Breast epithelium (tissue), 2 donors: ENCODE measurements around a stretch of chr2.

DNA sequence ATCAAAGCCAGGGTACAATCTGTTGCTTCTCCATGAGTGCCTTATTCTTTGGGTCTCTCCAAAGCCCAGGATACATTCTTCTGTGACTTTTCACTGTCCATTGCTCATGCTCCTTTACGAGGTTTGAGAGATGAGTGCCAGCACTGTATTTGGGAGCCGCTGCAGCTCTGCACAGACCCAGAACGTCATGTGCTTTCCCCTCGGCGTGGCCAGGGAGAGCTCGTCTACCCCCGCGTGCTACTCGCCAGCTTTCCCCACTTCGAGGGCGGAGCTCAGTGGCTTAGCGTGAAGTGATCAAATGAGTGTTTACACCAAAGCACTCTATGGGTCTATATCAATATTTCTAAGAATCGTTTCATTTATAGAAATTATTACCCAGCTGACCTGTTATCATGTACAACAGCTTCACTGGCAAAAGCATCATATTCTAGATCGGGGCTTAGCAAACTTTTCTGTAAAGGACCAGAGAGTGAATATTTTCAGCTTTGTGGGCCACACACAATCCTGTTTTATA is 123.6 kb downstream of the COL6A3 start:
- PRO-cap: no peak
- RAMPAGE, long total RNA, 2 experiments: no peak in any of the 2 experiments

DNA sequence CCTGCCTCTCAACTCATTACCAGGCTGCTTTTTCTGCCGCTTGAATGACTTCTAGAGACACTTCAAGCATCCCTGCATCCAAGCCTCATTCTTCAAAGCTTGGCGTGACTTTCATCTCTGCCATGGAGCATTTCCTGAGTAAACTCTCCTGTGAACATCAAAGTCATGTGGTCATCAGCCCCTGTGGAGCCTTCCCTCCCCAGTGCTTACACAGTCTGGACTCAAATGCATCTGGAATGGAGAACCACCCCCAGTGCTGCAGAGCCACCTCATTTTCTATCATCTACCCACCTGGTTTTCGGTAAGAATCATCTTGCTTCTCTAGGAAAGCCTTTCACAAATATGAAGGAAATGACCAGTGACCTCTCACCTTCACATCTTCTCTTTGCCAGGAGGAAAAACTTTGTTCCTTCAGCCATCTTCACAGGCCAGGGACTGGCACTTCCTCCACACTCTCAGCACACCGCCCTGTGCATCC is 116.5 kb downstream of the COL6A3 start:
- PRO-cap: no peak
- RAMPAGE, long total RNA, 2 experiments: no peak in any of the 2 experiments

GRCh38 chr2:237306879-237307331 is 107.1 kb downstream of the COL6A3 start:
- PRO-cap: no peak
- RAMPAGE, long total RNA, 2 experiments: no peak in any of the 2 experiments

DNA sequence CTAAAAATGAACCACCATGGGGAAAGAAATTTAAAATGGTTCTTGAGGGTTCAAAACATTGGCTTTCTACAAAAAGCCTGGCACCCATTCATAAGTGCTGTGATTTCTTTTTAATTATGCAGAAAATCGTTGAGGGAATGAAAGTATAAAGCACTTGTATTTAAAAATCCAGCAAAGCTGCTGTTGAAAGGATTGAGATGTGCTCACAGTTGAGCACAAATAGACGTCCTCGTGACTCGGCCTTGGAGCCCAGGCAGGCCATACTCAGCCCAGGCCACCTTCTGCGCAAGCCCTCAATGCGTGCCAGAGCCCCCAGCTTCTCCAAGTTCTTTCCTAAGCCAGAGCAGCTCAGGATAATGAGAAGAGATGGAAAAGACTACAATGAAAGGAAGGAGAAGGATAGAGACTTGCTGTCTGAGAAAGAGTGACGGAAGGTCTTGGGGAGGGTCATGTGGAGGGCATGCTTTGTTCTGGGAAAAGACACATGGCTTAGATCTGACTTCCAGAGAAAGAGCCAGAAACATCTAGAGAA is 92.8 kb downstream of the COL6A3 start:
- PRO-cap: no peak
- RAMPAGE, long total RNA, 2 experiments: no peak in any of the 2 experiments

DNA sequence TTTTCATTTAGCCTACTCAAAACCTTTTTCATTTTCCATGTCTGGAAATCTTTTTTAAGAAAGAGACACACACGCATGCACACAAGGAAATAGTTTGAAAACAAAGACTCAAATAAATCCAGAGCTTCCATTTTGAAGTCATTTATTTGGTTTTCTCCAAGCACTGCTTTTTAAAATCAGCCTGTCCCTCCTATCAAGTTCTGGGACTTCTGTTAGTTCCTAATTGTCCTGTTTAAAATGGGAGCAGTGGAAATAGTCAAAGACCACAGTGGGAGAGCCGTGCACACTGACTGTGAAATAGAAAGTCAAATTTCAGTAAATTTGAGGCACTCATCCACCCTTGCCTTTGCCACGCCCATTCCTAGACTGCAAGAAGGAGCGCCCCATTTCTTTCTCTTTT is 7.7 kb downstream of the COL6A3 start:
- PRO-cap: no peak
- RAMPAGE, long total RNA, 2 experiments: no peak in any of the 2 experiments

DNA sequence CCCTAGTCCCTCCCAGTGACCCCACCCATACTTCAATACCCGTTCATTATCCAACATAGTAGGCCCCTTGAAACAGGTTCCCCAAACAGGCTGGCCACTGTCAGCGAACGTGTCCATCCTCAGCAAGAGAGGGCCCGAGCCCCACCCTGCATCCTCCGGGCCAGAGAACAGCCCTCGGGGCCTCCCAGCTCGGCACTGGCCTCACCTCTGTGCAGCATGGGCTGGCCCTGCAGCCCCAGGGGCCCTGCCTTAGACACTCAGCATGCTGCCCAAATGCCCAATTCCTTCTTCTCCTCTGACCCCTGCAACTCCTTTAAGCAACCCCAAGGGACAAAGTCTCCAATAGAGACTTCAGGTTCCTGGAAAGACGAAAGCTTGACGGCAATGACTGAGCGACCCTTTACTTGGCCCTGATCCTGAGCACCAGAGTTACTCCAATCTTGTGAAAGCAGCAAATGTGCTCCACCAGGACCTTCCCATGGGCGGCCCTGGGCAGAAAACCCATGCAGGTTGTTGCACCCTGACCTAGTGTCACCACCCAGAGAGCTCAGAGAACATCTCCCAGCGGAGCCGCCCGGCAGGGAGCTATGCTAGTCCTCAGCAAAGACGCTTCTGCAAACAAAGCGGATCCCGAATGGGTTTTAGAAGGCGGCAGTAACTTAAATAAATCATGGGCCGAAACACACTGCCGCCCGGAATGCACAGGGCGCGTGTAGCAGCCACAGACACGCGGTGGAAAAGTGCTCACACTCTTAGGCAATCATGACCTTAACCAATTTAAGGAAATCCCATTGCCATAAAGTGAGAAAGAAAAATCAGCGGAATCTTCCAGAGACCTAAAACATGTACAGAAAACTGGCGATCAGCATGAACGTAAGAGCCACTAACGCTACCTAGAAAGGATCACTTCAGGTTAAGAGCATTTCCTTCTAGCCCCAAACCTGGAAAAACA is 706 bp downstream of the COL6A3 start:
- PRO-cap: unidirectional peak, minus-strand start at position 197 of the sequence; unidirectional peak, plus-strand start at position 550 of the sequence
- RAMPAGE, long total RNA, 2 experiments: no peak in any of the 2 experiments

DNA sequence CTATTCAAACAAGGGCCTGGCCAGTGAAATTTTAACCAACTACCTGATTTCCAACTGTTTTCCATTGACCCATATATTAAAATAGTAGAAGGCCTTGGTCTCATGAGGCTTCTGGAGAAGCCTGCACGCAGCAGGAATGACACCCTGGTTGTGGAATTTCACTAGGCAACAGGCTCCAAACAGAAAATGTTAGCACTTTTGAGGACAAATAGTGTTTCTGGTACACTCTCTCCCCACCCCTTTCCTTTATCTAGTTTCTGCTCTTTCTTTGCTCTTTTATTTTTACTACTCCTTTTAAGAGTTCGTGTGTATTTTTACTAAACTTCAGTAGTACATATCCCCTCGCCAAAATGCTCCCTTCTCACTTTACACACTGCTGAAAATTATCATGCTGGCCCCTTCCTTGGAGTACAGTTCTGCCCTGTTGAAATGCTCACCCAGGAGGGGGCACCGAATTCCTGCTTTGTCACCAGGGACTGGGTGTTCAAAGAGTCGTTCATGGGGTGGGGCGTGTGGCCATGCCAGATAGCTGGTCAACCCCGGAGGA is 22.0 kb upstream of the COL6A3 start:
- PRO-cap: no peak
- RAMPAGE, long total RNA, 2 experiments: no peak in any of the 2 experiments

DNA sequence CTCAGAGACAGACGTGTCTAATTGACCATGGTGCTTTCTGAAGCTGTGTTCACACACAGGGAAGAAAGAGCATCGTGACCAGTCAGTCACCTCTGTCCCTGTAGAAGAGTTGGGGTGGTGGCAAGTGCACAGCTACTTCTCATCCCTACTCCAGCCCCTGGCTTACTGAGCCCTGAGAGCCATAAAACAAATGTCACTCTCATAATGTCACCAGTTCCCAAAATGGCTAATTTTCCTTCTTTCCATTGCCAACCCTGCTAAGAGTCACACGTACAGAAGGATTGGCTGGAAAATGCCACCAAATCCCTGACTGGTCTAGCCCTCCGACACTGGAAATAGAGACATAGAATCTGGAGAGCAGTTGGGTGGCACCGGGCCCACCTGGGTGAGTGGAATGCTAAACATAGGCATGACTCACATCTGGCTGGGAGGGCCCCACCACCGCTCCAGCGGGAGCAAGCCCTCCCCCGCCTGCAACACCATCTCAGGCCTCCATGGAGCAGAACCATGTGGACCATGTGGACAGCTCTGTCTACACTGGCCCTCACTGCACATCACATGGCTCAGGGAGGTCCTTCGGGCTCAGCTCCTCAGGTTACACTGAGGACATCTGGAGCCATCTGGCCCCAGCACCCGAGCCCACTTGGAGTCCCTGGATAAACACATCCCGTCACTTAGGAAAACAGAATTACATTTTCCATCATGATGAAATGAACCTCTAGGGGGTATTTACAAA is 31.0 kb upstream of the MLPH start:
- PRO-cap: no peak
- RAMPAGE, long total RNA, 2 experiments: no peak in any of the 2 experiments

GRCh38 chr2:237517500-237518150 is 30.6 kb downstream of the MLPH start:
- PRO-cap: no peak
- RAMPAGE, long total RNA, 2 experiments: no peak in any of the 2 experiments

DNA sequence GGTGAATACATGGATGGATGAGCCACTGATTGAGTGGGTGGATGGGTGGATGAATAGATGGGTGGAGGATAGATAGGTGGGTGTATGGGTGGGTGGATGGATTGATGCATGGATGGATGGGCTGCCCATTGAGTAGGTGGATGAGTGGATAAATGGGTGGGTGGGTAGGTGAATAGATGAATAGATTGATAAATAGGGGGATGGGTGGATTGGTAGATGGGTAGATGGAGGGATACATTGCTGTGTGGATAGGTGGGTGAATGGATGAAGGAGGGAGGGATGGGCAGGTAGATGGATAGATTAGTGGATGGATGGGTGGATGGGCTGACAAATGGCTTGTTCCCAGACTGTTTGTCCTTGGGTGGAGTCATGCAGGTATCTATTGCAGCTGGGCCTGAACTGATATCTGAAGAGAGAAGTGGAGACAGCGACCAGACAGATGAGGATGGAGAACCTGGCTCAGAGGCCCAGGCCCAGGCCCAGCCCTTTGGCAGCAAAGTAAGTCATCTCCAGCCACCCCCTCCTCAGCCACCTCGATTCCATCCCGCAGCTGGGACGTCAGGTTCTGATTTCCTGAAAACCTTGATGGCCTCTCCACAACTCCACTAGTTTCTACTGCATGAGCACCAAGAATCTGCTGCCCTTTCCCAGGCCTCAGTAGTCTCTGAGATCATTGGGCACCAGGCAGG is 31.2 kb downstream of the MLPH start:
- PRO-cap: no peak
- RAMPAGE, long total RNA, 2 experiments: no peak in any of the 2 experiments

DNA sequence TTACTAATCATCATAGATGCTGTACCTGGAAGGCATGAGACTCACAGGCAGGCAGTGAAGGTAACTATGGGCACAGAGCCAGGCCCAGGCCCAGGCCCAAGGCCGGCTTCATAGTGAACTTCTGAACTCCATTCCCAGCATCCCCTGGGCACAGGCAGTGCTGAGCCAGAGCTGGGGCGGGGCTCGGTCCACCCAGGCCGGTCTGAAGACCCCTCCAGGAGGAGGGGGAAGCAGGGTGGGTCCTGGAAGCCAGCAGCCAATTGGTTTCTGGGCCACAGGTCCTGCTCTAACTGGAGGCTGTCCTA is 37.6 kb downstream of the MLPH start:
- PRO-cap: no peak
- RAMPAGE, long total RNA, 2 experiments: no peak in any of the 2 experiments

- PRO-cap: no peak
- RAMPAGE, long total RNA, 2 experiments: no peak in any of the 2 experiments
Observed at GRCh38 chr2:237538712-237539165, 27.6 kb upstream of the PRLH start.

GRCh38 chr2:237574823-237575900 is 8.8 kb downstream of the PRLH start:
- PRO-cap: no peak
- RAMPAGE, long total RNA, 2 experiments: no peak in any of the 2 experiments

DNA sequence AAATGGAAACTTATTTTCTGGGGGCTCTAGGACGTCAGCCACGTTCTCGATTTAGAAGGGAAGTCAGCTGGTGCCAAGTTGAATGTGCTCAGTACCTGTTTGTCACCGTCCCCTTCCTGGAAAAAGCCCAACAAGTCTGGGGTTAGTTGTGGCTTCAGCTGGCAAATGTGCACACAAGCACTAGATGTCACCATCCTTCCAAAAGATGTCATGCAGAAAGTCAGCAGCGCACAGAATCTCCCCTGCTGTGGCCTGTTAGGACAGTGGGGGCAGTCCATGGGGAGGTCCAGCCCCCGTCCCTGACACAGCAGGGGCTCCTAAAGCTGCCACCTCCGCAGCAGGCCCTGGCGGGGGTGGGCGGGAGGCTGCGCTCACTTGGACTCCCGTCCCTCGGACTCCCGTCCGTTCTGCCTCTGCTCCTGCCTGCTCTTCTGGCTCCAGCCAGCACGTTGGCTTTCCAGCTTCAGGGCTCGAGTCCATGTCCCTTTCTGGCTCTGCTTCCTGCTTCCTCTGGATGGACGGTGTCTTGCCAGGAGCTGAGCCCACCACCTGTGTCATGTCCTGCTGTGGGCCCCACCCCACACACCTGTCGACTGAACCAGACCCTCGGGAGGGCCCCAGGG is 8.7 kb downstream of the RAB17 start:
- PRO-cap: no peak
- RAMPAGE, long total RNA, 2 experiments: no peak in any of the 2 experiments

DNA sequence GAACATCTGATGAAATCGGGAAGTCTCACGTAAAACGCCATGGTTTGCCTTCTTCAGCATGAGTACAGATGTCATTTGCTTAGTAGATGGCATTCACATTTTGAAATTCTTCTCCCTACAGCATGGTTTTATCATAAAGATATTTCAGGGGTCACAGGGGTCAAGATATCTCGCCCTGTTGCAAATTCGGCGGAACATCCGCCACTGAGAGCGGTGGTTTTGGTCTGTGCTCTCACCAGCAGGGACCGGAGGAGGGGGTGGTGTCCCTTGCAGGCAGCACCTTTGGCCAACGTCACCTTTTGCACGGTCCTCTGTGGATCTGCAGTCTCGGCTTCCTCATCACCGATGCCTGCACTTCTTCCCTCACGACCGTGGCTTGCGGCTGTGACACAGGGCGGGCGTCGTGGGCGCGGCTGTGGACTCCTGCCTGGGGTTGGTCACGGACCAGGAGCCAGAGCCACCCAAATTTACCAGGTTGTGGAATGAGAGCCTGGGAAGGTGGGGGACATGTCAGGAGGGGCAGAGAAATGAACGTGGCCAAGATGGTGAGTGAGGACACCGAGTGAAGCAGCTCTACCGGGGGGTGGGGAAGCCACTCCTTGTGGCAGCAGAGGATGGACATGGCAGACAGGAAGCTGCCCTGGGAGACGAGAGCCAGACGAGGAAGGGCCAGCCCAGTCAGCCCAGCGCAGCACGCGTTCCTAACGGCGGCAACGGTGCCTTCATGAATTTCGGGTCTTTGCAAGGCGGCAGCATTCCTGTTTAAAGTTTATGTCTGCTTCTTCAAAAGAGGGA is 84.0 kb downstream of the LRRFIP1 start:
- PRO-cap: no peak
- RAMPAGE, long total RNA, 2 experiments: no peak in any of the 2 experiments

DNA sequence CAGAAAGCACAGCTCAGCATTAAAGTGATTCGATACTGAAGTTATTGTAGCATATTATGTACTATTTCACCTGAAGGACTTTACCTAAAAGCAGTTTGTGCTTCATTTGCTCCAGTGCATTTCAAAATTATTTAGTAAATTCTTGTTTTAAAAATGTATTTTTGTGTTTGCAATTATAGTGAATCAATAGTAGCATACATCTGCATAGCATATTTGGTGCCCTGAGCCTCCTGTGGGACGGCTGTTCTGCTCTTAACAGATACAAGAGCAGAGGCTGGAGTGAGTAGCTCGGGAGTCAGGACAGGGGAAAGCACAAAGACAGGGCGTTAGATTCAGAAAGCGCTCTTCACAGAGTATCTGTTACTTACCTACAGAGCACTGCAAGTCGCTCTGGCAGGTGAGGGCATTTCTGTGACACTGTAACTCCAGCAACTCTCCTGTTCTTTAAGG is 74.3 kb upstream of the RBM44 start:
- PRO-cap: no peak
- RAMPAGE, long total RNA, 2 experiments: no peak in any of the 2 experiments

DNA sequence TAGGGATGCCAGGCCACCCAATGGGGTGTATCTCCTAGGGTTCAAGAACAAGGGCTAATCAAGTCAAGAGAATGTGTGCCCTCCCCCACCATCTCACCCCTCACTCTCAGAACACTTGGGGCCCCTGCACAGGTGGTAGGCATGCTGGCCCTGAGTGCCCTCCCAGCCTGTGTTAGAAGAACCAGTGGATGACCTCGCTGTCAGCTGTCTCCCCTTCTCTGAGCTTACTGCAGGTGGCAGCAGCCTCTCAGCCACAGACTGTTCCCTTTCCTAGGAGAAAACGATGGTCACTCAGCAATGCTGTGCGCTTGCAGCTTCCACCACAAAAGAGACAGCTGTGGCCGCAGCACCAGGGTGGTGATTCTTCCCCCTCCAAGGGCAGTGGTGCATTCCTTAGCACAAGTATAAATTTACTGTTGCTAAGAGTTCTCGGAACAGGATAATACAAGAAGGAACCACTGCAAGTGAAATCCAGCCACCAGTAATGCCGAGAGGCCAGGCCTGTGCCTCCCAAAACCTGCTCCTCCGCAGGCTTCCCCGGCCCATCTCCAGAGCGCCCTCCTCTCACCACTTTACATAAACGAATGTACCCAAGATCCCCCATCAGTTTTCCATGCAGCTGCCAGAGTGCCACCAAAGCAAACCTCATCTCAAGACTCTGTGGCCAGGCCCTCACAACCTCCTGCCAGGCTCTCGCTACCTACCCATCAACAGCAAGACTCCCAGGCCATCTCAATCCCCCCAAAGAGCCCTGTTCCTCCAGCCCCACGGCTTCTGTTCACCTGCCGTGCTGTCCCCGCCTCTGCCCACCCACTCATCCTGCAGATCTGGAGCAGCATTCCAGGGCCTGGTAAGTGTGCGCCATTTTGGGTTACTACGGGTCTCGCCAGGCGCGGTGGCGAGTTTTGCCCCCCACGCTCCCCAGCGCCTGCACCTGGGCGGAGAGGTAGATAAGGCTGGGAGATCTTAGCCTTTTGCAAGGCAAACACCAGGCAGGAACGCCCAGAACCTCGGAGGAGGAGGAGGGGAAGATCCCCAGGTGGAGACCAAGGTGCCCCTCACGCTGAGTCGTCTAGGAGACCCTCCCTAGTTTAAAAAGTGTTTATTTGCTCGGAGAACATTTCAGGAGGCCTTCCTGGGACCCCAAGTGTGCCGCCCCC is 765 bp upstream of the RAMP1 start:
- PRO-cap: no peak
- RAMPAGE, long total RNA, 2 experiments: no peak in any of the 2 experiments

GRCh38 chr2:237873291-237873817 is 13.9 kb downstream of the RAMP1 start:
- PRO-cap: no peak
- RAMPAGE, long total RNA, 2 experiments: no peak in any of the 2 experiments

GRCh38 chr2:237886421-237887135 is 27.2 kb downstream of the RAMP1 start:
- PRO-cap: no peak
- RAMPAGE, long total RNA, 2 experiments: no peak in any of the 2 experiments

DNA sequence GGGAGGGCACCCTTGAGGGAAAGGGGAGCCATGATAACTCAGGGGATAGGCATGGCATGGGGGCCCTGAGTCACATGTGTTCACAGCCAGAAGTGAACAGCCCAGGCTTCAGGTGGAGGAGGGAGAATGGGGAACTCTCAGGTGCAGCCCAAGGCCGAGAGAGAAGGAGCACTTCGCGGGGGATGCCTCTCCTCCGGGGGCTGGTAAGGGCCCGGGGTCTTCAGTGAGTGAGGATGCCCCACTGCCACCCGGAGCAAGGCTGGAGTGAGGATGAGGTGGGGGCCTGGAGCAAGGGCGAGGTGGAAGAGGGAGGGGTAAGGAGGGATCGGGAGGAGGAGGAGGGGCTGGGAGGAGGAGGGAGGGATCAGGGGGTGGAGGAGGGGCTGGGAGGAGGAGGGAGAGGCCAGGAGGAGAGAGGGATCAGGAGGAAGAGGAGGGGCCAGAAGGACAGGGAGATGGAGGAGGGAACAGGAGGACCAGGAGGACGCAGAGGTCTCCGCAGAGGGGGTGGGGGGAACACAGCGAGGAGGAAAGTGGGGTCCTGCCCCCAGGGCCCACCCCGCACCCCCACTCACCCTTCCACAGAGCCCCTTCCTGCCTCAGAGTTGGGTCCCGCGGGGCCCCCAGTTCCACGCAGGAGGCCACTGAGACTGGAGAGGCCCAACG is 42.7 kb downstream of the RAMP1 start:
- PRO-cap: no peak
- RAMPAGE, long total RNA, 2 experiments: no peak in any of the 2 experiments